Stomach (tissue), 7 donors: Measurements from ENCODE around the gene MYH15.

DNA sequence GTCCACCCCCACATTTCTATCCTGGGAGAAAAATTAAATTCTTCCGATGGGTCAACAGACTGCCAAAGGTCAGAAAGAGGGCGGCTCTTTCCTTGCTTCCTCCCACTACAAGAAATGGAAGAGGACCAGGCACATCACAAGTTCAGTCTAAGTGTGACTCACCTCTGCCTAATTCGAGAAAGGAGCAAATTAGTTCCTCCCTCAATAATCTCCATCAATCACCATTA is 76.3 kb downstream of the CBLB start:
- PRO-cap = no peak
- RAMPAGE, long total RNA, 5 experiments = no peak in any of the 5 experiments
- RRBS = no CpG with 5 or more reads among the region's 3 CpGs

- PRO-cap = no peak
- RAMPAGE, long total RNA, 5 experiments = start-site peak on the minus strand in 2 of 5 experiments, at chr3:105836999-105837344 at its widest, 7 to 8 reads per replicate
- RRBS = no CpG with 5 or more reads among the region's 12 CpGs
Measured at GRCh38 chr3:105836504-105837688, 31.9 kb downstream of the CBLB start.

- PRO-cap = no peak
- RAMPAGE, long total RNA, 5 experiments = no peak in any of the 5 experiments
Measured at GRCh38 chr3:105862394-105862818, 6.4 kb downstream of the CBLB start.

DNA sequence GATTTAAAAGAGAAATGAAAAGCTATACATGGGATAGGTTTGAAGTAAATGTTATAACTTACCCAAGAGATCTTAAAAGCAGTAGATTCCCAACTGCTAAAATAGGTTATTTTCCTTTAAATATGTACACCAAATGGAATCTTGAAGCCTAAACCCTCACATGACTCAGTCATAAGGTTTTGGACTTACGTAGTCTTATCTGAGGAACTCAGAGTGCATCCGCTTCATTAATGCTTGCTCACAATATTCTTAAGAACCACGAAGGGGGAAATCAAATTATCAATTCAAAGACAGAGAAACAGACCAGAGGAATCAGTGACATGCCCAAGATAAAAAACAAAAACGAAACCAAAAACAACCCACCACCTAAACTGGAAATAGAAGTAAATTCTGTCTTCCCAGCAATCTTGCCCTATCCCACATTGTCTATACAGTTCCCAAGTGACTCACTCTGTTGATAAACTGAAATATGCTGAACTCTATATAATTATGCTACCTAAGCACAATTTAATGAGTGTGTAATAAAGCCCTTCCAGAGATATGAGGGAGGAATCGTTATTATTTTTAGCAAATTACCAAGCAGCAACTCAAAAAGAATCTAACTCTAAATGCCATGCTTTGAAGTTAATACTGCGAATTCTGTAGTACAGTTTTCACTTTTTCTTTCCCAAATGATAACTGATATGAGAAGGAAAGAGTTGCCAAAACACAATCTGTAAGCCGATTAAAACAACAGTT is 135.4 kb upstream of the CBLB start:
- PRO-cap = no peak
- RAMPAGE, long total RNA, 5 experiments = no peak in any of the 5 experiments
- RRBS = no CpG with 5 or more reads among the region's 7 CpGs

GRCh38 chr3:106999033-106999673 is 378.1 kb upstream of the CCDC54 start:
- PRO-cap = no peak
- RAMPAGE, long total RNA, 5 experiments = no peak in any of the 5 experiments
- RRBS = no CpG with 5 or more reads among the region's 19 CpGs

GRCh38 chr3:107198339-107199022 is 178.8 kb upstream of the CCDC54 start:
- PRO-cap = no peak
- RAMPAGE, long total RNA, 5 experiments = no peak in any of the 5 experiments
- RRBS = no CpG with 5 or more reads among the region's 7 CpGs

DNA sequence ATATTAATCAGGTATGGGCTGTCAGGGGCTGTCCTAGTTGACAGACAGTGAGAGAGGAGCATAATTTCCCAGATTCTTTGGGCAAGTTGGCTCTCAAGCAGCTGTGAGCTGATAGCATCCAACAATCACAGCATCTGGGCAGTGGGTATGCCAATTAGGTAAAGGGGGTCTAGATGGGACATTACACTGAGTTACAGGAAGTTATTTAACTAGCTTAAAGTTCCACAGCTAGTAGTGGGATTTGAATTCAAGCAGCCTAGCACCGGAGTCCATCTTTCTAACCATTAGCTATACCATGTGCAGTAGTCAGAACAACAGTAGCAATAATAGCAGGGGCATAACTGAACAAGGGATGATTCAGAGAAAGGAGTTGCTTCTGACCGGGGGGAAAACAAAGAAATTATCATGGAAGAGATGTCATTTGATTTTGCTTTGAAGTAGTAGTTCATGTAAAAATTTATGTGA is 35.8 kb downstream of the BBX start:
- PRO-cap = no peak
- RAMPAGE, long total RNA, 5 experiments = start-site peak on the plus strand in 1 of 5 experiments, centred at position 344 of the sequence, 6 reads per replicate
- RRBS = 96% methylated on average over 2 of the region's 2 CpGs

GRCh38 chr3:107928185-107928577 is 162.7 kb downstream of the CD47 start:
- PRO-cap = no peak
- RAMPAGE, long total RNA, 5 experiments = no peak in any of the 5 experiments
- RRBS = no CpG with 5 or more reads among the region's 11 CpGs

GRCh38 chr3:108092916-108093155 is 2.0 kb upstream of the CD47 start:
- PRO-cap = no peak
- RAMPAGE, long total RNA, 5 experiments = no peak in any of the 5 experiments

DNA sequence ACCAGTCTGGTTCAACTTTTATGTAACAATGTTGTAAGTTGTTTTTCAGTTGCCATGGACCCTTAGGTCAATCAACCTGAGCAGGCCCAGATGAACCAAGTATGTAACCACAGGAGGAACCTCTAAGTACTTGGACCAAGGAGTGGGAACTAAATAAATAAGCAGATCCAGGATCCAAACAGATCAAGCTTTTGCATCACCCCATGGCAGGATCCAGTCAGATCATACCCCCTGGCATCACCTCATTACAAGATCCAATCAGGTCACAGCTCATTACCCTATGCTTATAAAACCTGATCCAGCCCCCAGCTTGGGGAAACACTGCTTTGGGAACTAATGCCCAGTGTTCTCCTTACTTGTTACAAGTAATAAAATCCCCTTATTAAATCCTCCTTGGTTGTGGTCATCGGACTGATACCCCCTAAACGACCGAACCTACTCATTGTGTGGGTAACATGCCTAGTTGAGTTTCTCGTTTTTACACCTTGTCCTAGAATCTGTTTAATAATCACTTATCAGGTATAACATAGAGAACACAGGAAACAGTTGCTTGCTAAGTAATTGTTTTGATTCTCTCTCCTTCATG is 28.7 kb upstream of the IFT57 start:
- PRO-cap = no peak
- RAMPAGE, long total RNA, 5 experiments = no peak in any of the 5 experiments
- RRBS = no CpG with 5 or more reads among the region's 4 CpGs

- PRO-cap = no peak
- RAMPAGE, long total RNA, 5 experiments = no peak in any of the 5 experiments
- RRBS = no CpG with 5 or more reads among the region's 3 CpGs
Measured at GRCh38 chr3:108510380-108510970, at the start of gene MYH15. Gene MYH15, minus strand, starts transcription at chr3:108510596.

DNA sequence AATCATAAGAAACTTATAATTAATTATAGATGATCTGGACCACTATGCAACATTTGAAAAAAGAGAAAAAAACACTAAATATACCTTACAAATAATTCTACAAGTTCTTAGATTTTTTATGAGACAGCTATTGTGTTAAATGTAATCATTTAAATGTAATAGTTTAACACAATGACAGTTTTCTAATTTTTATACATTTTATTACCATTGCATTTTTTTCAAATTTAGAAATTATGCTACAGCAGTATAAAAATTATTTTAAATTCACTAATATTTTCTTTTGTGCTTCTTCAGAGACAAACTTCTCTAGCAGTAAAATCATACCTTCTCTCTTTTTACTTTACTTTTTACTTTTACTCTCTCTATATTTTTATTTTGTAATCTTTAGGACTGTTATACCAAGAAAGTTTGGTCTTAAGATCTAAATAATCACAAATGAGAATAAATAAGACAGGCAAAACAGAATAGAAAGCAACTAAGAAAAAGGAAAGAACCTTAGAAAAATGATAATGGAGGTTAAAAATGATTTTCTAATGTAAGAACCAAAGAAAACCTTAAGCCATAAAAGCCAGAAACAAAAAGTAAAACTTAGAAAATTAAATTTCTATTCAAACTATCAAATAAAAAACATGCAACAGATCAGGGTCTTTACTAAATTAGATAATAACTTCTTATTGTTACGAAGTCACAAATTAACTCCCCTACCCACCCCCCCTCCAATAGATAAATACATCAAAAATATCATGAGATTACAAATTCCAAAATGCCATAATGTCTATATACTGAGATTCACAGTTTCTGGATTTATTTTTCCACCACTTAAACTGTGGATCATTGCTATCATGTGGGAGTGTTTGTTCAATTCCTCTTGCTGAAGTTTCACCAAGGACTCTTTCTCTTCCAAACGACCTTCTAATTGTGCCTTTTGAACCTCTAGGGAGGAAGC is 38.6 kb downstream of the CIP2A start:
- PRO-cap = no peak
- RAMPAGE, long total RNA, 5 experiments = no peak in any of the 5 experiments
- RRBS = no CpG with 5 or more reads among the region's 2 CpGs

DNA sequence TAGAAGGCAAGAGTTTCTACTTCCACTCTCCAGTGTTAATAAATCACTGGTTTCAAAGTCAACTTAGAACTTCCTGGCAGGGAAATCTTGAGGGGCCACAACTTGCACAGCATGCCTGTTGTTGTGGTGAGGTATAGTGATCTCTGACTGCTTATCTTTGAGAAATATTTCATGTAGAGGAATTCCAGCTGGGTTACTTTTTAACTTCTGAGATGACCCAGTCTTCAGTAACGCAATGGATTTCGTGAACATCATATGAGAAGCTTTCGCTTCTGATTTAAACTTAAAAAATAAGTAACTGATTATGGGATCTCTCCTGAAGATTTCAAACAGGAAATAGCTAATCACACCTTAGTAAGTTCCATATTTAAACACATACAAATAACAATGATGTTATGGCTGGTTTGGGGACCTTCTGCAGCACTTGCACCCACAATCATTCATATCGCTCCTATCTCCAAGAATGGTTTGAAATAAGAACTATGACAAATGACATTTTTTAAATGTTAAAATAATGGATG is 726.6 kb upstream of the NECTIN3 start:
- PRO-cap = no peak
- RAMPAGE, long total RNA, 5 experiments = no peak in any of the 5 experiments
- RRBS = no CpG with 5 or more reads among the region's 4 CpGs

- PRO-cap = no peak
- RAMPAGE, long total RNA, 5 experiments = start-site peak on the plus strand in 1 of 5 experiments, at chr3:111072966-111073015 at its widest, 6 reads per replicate
- RRBS = 3% methylated on average over 1 of the region's 12 CpGs
Measured at GRCh38 chr3:111072655-111073102, 1.1 kb downstream of the NECTIN3 start.

DNA sequence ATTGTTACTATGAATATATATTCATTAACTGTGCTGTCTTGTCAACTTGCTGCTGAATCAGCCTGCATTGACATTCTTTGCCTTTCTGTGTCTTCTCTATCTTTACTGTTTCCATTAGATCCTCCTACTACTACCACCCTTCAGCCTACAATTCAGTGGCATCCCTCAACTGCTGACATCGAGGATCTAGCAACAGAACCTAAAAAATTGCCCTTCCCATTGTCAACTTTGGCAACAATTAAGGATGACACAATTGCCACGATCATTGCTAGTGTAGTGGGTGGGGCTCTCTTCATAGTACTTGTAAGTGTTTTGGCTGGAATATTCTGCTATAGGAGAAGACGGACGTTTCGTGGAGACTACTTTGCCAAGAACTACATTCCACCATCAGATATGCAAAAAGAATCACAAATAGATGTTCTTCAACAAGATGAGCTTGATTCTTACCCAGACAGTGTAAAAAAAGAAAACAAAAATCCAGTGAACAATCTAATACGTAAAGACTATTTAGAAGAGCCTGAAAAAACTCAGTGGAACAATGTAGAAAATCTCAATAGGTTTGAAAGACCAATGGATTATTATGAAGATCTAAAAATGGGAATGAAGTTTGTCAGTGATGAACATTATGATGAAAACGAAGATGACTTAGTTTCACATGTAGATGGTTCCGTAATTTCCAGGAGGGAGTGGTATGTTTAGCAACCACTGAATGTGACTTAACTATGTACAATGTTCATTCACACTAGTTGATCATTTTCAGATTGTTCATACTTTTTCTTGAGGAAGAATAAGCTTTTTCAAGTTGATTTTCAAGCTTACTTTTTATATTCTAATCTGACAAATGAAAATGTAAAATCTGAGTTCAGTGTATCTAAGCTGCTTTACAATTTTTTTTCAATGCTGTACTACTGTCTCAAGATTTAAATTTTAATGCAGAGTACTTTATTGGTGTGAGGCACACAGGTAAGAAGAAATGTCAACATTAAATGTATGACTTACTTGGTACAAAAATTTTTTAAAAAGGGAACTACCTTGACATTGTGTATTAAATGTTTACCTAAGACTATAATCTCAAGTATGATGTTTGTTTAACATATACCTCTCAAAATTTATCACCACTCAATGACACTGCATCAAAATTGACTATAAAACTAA is 62.3 kb downstream of the NECTIN3 start:
- PRO-cap = no peak
- RAMPAGE, long total RNA, 5 experiments = start-site peak on the plus strand in 3 of 5 experiments, centred at positions 317 to 552 of the sequence, 6 to 15 reads per replicate
- RRBS = no CpG with 5 or more reads among the region's 8 CpGs

DNA sequence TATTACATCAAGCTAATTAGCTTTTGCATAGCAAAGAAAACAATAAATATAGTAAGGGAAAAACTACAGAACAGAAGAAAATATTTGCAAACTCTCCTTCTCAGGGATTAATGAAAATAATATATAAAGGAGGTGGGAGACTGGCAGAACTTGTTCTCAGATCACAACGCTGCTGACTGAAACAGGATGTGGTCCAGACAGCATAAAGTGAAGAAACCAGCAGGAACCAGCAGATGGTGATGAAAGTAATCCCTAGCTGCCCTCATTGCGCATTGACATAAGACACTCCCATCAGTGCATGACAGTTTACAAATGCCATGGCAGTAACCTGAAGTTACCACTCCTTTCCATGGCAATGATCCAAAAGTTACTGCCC is 149.2 kb upstream of the CD96 start:
- PRO-cap = no peak
- RAMPAGE, long total RNA, 5 experiments = no peak in any of the 5 experiments
- RRBS = no CpG with 5 or more reads among the region's 2 CpGs

GRCh38 chr3:111826591-111826895 is 32.5 kb upstream of the PHLDB2 start:
- PRO-cap = no peak
- RAMPAGE, long total RNA, 5 experiments = no peak in any of the 5 experiments
- RRBS = no CpG with 5 or more reads among the region's 4 CpGs

GRCh38 chr3:112074670-112074963 is 11.6 kb upstream of the C3orf52 start:
- PRO-cap = no peak
- RAMPAGE, long total RNA, 5 experiments = no peak in any of the 5 experiments
- RRBS = no CpG with 5 or more reads among the region's 1 CpG

- PRO-cap = no peak
- RAMPAGE, long total RNA, 5 experiments = no peak in any of the 5 experiments
- RRBS = 88% methylated on average over 1 of the region's 6 CpGs
Measured at GRCh38 chr3:112089895-112090503, 3.8 kb downstream of the C3orf52 start.

GRCh38 chr3:112224602-112225008 is 69.4 kb downstream of the SLC9C1 start:
- PRO-cap = no peak
- RAMPAGE, long total RNA, 5 experiments = start-site peak on the plus strand in 2 of 5 experiments, at chr3:112224602-112224746 at its widest, 9 to 20 reads per replicate
- RRBS = no CpG with 5 or more reads among the region's 1 CpG